GM12878 (cell line): ENCODE data around the genes OGFOD1, CETP and CCL22.

DNA sequence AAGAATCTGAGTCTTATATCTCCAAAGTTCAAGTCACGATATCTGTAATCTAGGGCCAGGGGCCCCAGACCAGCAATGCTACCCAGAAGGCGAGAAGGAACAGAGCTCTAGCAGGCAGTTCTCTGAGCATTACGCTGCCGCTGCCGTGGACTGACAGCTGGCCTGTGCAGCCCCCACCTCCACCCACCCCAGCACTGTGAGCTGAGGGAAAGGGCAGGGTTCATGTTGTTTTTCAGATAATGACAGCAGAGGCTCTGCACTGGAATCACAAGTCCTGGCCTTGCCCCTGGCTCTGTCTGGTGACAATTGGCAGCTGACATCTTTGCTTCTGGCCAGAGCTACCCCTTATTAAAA lies 72.9 kb downstream of the GNAO1 start:
- RAMPAGE, long total RNA = no peak
- RRBS, 2 experiments = no CpG with 5 or more reads among the region's 5 CpGs
CAGE:
- cytosol, long polyA minus RNA = no peak
- cytosol, long polyA plus RNA = no peak
- long polyA plus RNA = no peak
- nucleolus, long total RNA = no peak
- nucleus, long polyA plus RNA = no peak
- nucleus, long total RNA = no peak

- RAMPAGE, long total RNA = no peak
- RRBS, 2 experiments = no CpG with 5 or more reads among the region's 12 CpGs
CAGE:
- cytosol, long polyA minus RNA = no peak
- cytosol, long polyA plus RNA = no peak
- long polyA plus RNA = no peak
- nucleolus, long total RNA = no peak
- nucleus, long polyA plus RNA = no peak
- nucleus, long total RNA = no peak
These were observed 67.3 kb downstream of the AMFR start for GRCh38 chr16:56357858-56358709.

GRCh38 chr16:56451428-56452128 lies at the start of gene OGFOD1:
OGFOD1 (plus strand) TSS chr16:56451554.
- RAMPAGE, long total RNA = start-site peak on the plus strand at chr16:56451523-56451605, 70 and 405 reads in 2 replicates
- RRBS, 2 experiments = 2 to 13% methylated on average over 5 to 7 of the region's 33 CpGs
CAGE:
- cytosol, long polyA minus RNA = start-site peak on the plus strand at chr16:56451553-56451563, 41 reads
- cytosol, long polyA plus RNA = start-site peak on the plus strand at chr16:56451518-56451602, 2,122 and 2,001 reads in 2 replicates
- long polyA plus RNA = start-site peak on the plus strand at chr16:56451518-56451600, 1,701 and 1,638 reads in 2 replicates
- nucleolus, long total RNA = no peak
- nucleus, long polyA plus RNA = start-site peak on the plus strand at chr16:56451522-56451606, 650 and 684 reads in 2 replicates
- nucleus, long total RNA = start-site peak on the plus strand at chr16:56451518-56451527, 93 reads

DNA sequence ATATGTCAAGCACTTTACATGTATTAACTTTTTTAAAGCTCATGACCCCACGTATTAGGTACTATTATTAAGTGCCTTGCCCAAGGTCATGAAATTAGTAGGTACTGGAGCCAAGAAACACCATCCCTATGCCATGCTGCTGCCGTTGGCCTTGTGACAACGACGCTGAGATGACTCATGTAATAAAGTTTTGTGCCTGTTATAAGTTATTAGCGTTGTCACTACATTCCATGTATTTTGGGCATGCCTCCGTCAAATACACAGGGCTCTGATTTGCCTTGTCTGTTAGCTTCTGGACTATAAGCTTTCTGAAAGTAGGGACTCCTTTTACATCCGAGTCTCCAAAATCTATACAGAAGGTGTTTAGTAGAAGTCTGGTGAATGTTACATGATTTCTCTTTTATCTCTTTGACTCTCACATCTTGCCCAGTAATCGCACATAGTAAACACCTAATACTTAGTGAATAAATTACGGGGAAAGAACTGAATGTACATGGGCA lies 1.3 kb downstream of the BBS2 start:
- RAMPAGE, long total RNA = no peak
- RRBS, 2 experiments = no CpG with 5 or more reads among the region's 9 CpGs
CAGE:
- cytosol, long polyA minus RNA = no peak
- cytosol, long polyA plus RNA = no peak
- long polyA plus RNA = no peak
- nucleolus, long total RNA = no peak
- nucleus, long polyA plus RNA = no peak
- nucleus, long total RNA = no peak

GRCh38 chr16:56647433-56648435 lies 4.0 kb upstream of the MT1B start:
- RAMPAGE, long total RNA = no peak
- RRBS, 2 experiments = 16 to 20% methylated on average over 10 of the region's 35 CpGs
CAGE:
- cytosol, long polyA minus RNA = no peak
- cytosol, long polyA plus RNA = no peak
- long polyA plus RNA = no peak
- nucleolus, long total RNA = no peak
- nucleus, long polyA plus RNA = no peak
- nucleus, long total RNA = no peak

DNA sequence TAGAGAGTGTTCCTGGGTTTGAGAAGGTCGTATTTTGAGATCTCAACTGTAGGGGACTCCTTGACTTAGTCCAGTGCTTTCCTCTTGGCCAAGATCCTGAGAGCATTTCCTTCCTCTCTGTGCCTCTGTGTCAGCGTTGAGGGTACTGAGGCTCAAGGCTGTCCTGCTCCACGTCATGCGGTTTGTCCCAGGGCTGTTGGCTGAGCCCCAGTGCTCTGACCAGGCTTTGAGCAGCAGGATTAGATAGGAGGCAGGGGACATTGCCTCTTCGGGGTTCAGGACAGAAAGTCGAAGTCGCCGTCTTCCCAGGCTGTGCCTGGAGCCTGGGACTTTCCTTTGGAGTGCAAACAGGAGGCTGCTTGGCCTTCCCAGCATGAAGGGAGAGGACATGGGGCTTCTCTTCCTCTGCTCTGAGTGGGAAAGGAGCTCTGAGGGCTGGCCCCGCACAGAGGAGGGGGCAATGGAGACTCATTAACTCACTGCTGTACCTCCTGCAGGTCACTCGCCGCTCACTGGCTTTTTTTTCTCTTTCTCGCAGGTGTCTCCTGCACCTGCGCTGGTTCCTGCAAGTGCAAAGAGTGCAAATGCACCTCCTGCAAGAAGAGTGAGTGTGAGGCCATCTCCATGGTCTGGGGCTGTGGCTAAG lies 501 bp downstream of the MT1F start:
- RAMPAGE, long total RNA = no peak
- RRBS, 2 experiments = no CpG with 5 or more reads among the region's 13 CpGs
CAGE:
- cytosol, long polyA minus RNA = no peak
- cytosol, long polyA plus RNA = no peak
- long polyA plus RNA = no peak
- nucleolus, long total RNA = no peak
- nucleus, long polyA plus RNA = no peak
- nucleus, long total RNA = no peak

- RAMPAGE, long total RNA = no peak
- RRBS, 2 experiments = no CpG with 5 or more reads among the region's 3 CpGs
CAGE:
- cytosol, long polyA minus RNA = no peak
- cytosol, long polyA plus RNA = no peak
- long polyA plus RNA = no peak
- nucleolus, long total RNA = no peak
- nucleus, long polyA plus RNA = no peak
- nucleus, long total RNA = no peak
These were observed 1.5 kb downstream of the MT1X start for GRCh38 chr16:56683673-56684196.

DNA sequence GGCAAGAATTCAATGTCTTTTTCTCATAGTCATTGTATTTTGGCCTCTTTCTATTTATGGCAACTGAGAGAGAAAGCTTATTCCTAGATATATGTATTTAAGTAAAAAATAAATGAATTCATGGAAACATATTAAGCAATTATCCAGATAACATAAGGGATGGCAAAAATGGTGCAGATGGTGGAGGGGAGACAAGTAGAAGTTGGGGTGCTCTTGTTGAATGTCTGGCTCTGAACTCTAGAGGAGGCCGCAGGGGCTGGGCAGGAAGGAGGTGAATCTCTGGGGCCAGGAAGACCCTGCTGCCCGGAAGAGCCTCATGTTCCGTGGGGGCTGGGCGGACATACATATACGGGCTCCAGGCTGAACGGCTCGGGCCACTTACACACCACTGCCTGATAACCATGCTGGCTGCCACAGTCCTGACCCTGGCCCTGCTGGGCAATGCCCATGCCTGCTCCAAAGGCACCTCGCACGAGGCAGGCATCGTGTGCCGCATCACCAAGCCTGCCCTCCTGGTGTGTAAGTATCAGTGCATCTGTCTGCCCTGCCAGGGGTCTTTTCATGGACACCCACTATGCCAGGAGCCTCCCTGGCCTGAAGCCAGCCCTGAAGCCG lies at the start of gene CETP:
Gene CETP, plus strand, starts transcription at position 372 of the 615 bp plus-strand sequence.
- RAMPAGE, long total RNA = no peak
- RRBS, 2 experiments = no CpG with 5 or more reads among the region's 12 CpGs
CAGE:
- cytosol, long polyA minus RNA = no peak
- cytosol, long polyA plus RNA = no peak
- long polyA plus RNA = no peak
- nucleolus, long total RNA = no peak
- nucleus, long polyA plus RNA = no peak
- nucleus, long total RNA = no peak

- RAMPAGE, long total RNA = no peak
- RRBS, 2 experiments = no CpG with 5 or more reads among the region's 9 CpGs
CAGE:
- cytosol, long polyA minus RNA = no peak
- cytosol, long polyA plus RNA = start-site peak on the plus strand at chr16:56981563-56981659, 281 and 217 reads in 2 replicates
- long polyA plus RNA = start-site peak on the plus strand at chr16:56981553-56981659, 281 and 241 reads in 2 replicates
- nucleolus, long total RNA = no peak
- nucleus, long polyA plus RNA = start-site peak on the plus strand at chr16:56981559-56981659, 153 and 37 reads in 2 replicates
- nucleus, long total RNA = no peak
These were observed 8.1 kb upstream of the NLRC5 start for GRCh38 chr16:56981217-56981771.

DNA sequence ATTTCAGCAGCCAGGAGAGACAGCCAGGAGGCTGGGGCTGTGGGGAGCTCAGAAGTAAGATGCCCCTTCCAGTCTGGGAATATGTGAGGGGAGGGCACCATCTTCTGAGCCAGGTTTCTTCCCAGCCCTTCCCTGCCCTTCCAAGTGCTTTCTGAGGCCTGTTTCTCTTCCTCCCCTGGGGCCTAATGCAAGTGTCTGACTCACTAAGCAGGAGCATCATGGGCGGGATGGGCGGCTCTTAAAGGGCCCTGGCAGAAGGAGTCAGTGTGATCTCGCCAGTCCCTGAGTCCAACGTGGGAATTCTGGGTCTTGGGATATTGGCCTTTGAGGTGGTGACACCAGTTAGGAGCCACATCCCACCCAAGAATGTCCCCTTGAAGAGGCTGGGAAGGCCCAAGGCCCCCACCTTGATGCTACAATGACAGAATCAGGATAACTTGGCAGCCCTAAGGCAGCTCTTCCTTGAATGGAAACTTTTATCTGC lies 3.8 kb upstream of the NLRC5 start:
- RAMPAGE, long total RNA = no peak
- RRBS, 2 experiments = no CpG with 5 or more reads among the region's 4 CpGs
CAGE:
- cytosol, long polyA minus RNA = no peak
- cytosol, long polyA plus RNA = no peak
- long polyA plus RNA = no peak
- nucleolus, long total RNA = no peak
- nucleus, long polyA plus RNA = no peak
- nucleus, long total RNA = no peak

- RAMPAGE, long total RNA = no peak
- RRBS, 2 experiments = no CpG with 5 or more reads among the region's 5 CpGs
CAGE:
- cytosol, long polyA minus RNA = no peak
- cytosol, long polyA plus RNA = no peak
- long polyA plus RNA = no peak
- nucleolus, long total RNA = no peak
- nucleus, long polyA plus RNA = no peak
- nucleus, long total RNA = no peak
These were observed 645 bp upstream of the NLRC5 start for GRCh38 chr16:56988701-56989123.

- RAMPAGE, long total RNA = no peak
- RRBS, 2 experiments = 85 to 96% methylated on average over 2 of the region's 6 CpGs
CAGE:
- cytosol, long polyA minus RNA = no peak
- cytosol, long polyA plus RNA = no peak
- long polyA plus RNA = no peak
- nucleolus, long total RNA = no peak
- nucleus, long polyA plus RNA = no peak
- nucleus, long total RNA = no peak
These were observed 4.9 kb downstream of the NLRC5 start for GRCh38 chr16:56994210-56994799.

DNA sequence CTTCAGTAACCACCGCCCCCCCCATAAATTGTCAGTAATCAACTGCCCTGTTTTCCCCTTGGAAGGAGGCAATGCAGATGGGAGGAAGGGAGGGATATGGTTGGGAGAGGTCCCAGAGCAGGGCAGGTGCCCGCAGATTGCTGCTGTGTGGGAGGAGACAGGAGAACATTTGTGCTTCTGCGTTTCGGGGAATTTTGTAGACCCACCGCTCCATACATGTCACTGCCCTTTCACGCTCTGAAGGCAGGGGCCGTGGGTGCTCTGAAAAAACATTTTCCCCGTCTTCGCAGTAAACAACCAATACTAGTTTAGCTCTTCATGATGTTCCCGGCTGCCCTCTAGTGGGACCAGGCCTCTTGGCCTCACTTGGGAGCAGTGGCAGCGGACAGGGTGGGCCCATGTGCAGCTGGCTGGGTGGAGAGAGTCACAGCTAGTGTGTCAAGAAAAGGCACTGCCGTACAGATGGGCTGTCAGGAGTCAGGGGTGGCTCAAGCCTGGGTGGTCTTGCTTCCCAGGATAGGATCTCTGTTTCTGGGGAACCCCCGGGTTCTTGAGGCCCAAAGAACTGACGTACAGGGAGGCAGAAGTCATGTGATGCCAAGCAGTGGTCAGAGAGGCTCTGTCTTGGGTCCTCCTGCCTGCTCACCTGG lies 46.6 kb upstream of the CPNE2 start:
- RAMPAGE, long total RNA = no peak
- RRBS, 2 experiments = no CpG with 5 or more reads among the region's 14 CpGs
CAGE:
- cytosol, long polyA minus RNA = no peak
- cytosol, long polyA plus RNA = no peak
- long polyA plus RNA = no peak
- nucleolus, long total RNA = no peak
- nucleus, long polyA plus RNA = no peak
- nucleus, long total RNA = no peak

GRCh38 chr16:57128664-57129605 lies 36.6 kb downstream of the CPNE2 start:
- RAMPAGE, long total RNA = no peak
- RRBS, 2 experiments = no CpG with 5 or more reads among the region's 19 CpGs
CAGE:
- cytosol, long polyA minus RNA = no peak
- cytosol, long polyA plus RNA = no peak
- long polyA plus RNA = no peak
- nucleolus, long total RNA = no peak
- nucleus, long polyA plus RNA = no peak
- nucleus, long total RNA = no peak

GRCh38 chr16:57187093-57187865 lies 1.1 kb downstream of the RSPRY1 start:
- RAMPAGE, long total RNA = no peak
- RRBS, 2 experiments = no CpG with 5 or more reads among the region's 19 CpGs
CAGE:
- cytosol, long polyA minus RNA = no peak
- cytosol, long polyA plus RNA = no peak
- long polyA plus RNA = no peak
- nucleolus, long total RNA = no peak
- nucleus, long polyA plus RNA = no peak
- nucleus, long total RNA = no peak

- RAMPAGE, long total RNA = start-site peak on the plus strand at chr16:57358781-57358803, 63,958 and 17,845 reads in 2 replicates
- RRBS, 2 experiments = no CpG with 5 or more reads among the region's 8 CpGs
CAGE:
- cytosol, long polyA minus RNA = start-site peak on the plus strand at chr16:57358787-57358844, 1,215 reads
- cytosol, long polyA plus RNA = no peak
- long polyA plus RNA = start-site peak on the plus strand at chr16:57358718-57358830, 2,022 and 1,771 reads in 2 replicates
- nucleolus, long total RNA = start-site peak on the plus strand at chr16:57358653-57358679, 105 reads; start-site peak on the plus strand at chr16:57358742-57358792, 633 reads
- nucleus, long polyA plus RNA = start-site peak on the plus strand at chr16:57358782-57358786, 159 and 199 reads in 2 replicates
- nucleus, long total RNA = start-site peak on the plus strand at chr16:57358659-57358667, 10 reads
These were observed at the start of gene CCL22 for GRCh38 chr16:57358610-57359047. CCL22 (plus strand) TSS chr16:57358783.

DNA sequence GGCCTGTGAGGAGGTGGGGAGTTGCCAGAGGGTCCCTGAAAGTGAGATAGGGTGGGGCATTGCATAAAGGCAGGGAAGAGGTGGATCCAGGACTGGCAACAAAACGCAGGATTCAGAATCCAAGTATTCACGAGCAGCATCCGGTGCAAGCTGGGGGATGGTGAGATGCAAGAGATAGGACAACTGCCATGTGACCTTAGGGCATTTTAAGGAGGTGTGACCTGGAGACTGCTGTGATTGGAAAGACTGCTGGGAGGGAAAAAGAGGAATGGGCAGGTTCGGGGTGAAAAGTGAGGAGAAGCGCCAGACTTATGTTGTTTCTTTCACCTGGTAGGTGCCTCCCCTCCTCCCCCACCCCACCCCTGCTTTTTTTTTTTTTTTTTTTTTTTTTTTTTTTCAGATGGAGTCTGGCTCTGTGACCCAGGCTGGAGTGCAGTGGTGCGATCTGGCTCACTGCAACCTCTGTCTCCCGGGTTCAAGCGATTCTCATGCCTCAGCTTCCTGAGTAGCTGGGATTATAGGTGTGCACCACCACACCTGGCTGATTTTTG lies 13.5 kb downstream of the CCL17 start:
- RAMPAGE, long total RNA = no peak
- RRBS, 2 experiments = no CpG with 5 or more reads among the region's 8 CpGs
CAGE:
- cytosol, long polyA minus RNA = no peak
- cytosol, long polyA plus RNA = no peak
- long polyA plus RNA = no peak
- nucleolus, long total RNA = no peak
- nucleus, long polyA plus RNA = no peak
- nucleus, long total RNA = no peak

GRCh38 chr16:57447615-57448156 lies 407 bp downstream of the COQ9 start:
- RAMPAGE, long total RNA = no peak
- RRBS, 2 experiments = under 1% methylated on average over 3 of the region's 28 CpGs
CAGE:
- cytosol, long polyA minus RNA = no peak
- cytosol, long polyA plus RNA = no peak
- long polyA plus RNA = no peak
- nucleolus, long total RNA = no peak
- nucleus, long polyA plus RNA = no peak
- nucleus, long total RNA = no peak

DNA sequence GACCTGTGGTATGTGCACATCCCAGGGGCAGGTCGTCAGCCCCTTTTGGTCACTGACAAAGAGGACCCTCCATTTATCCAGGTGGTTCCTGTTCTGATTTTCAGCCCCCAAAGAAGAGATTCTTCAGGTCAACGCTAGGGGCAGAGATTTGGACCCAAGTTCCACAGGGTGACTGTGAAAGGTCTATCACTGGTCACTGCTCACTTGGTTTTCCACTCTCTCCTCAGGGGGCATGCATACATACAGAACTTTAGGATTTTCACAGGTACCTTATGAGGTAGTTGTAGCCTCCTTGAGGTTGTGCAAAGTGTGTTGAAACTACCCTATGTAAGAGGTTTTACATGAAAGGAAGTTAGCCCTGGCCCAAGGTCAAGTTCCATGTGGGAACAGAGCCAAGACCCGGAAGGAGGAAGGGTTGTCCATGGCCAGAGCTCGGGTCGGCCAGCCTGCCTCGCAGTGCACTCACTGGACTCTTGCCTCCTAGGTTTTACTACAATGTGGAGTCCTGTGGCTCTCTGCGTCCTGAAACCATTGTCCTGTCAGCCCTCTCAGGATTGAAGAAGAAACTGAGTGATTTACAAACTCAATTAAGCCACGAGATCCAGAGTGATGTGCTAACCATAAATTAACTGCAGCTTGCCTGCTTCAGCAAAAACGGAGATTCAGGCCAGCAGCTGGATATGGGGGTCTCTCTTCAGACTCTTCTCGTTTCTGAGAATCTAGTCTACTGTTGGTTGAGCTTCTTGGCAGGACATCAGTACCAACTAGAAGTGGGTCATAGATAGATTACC lies 8.2 kb downstream of the POLR2C start:
- RAMPAGE, long total RNA = no peak
- RRBS, 2 experiments = no CpG with 5 or more reads among the region's 10 CpGs
CAGE:
- cytosol, long polyA minus RNA = no peak
- cytosol, long polyA plus RNA = no peak
- long polyA plus RNA = no peak
- nucleolus, long total RNA = no peak
- nucleus, long polyA plus RNA = no peak
- nucleus, long total RNA = no peak

DNA sequence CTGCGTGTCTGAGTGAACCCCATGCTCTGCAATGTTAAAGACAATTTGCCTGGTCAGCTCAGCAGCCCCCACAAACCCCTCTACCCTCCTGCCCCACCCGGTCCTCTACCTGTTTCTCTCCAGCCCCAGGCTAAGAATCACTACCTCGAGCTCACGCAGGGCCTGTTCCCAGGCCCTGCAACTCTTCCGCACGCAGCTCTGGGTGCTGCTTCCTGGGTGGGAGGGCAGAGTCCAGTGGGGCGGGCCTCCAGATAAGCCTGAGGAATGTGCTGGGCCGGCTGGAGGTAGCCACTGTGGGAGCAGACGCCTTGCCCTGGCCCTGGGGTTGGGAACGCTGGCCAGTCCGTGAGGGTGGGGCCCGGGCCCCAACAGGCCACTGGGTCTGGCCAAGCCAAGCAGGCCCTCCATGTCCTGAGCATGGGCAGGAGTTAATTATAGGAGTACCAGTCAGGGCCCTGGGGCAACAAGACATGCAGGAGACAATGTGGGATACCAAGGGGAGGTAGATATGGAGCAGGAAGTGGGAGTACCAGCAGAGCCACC lies 6.0 kb downstream of the DOK4 start:
- RAMPAGE, long total RNA = no peak
- RRBS, 2 experiments = 71 to 73% methylated on average over 5 of the region's 12 CpGs
CAGE:
- cytosol, long polyA minus RNA = no peak
- cytosol, long polyA plus RNA = no peak
- long polyA plus RNA = no peak
- nucleolus, long total RNA = no peak
- nucleus, long polyA plus RNA = no peak
- nucleus, long total RNA = no peak